Fibroblast of the aortic adventitia (primary cell): Measurements from ENCODE around the gene MELTF.

GRCh38 chr3:196944008-196945194 is 1.9 kb downstream of the NCBP2AS2 start:
- CAGE, long polyA plus RNA, result no peak

GRCh38 chr3:196985297-196985812 is 16.7 kb upstream of the PIGZ start:
- CAGE, long polyA plus RNA, result no peak

- CAGE, long polyA plus RNA, result no peak
Measured at GRCh38 chr3:197001683-197002627, 27.7 kb downstream of the MELTF start.

GRCh38 chr3:197004228-197004541 is 25.4 kb downstream of the MELTF start:
- CAGE, long polyA plus RNA, result no peak

GRCh38 chr3:197022748-197023023 is 6.9 kb downstream of the MELTF start:
- CAGE, long polyA plus RNA, result no peak

- CAGE, long polyA plus RNA, result no peak
Measured at GRCh38 chr3:197029268-197030430, at the start of gene MELTF. TSS of gene MELTF (minus strand) at chr3:197029817.

DNA sequence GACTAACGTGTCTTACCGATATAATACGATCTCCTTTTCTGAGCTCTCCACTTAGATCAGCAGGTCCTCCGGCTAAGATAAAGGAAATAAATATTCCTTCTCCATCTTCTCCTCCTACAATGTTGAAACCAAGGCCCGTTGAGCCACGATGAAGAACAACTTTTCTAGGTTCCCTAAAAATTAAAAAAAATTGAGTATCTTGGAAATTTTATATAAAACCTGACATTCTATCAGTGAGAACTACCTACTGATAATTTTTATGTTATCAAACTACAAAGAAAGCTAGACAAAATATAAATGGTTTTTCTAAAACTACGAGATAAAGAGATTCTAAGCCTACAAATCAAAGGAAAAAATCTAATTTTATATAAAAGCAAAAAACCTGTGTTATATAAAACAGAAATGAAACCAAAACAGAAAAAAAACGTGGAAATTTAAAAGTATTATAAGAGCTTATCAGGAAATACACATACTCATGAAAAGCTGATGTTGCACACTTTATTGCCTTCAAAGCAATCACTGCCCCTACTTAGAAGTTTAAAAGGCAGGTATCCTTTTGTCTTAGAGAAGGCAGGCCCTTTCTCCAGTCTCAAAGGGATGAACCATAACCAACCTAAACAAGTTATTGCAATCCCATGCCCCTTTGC is 86.4 kb upstream of the MELTF start:
- CAGE, long polyA plus RNA, result no peak

DNA sequence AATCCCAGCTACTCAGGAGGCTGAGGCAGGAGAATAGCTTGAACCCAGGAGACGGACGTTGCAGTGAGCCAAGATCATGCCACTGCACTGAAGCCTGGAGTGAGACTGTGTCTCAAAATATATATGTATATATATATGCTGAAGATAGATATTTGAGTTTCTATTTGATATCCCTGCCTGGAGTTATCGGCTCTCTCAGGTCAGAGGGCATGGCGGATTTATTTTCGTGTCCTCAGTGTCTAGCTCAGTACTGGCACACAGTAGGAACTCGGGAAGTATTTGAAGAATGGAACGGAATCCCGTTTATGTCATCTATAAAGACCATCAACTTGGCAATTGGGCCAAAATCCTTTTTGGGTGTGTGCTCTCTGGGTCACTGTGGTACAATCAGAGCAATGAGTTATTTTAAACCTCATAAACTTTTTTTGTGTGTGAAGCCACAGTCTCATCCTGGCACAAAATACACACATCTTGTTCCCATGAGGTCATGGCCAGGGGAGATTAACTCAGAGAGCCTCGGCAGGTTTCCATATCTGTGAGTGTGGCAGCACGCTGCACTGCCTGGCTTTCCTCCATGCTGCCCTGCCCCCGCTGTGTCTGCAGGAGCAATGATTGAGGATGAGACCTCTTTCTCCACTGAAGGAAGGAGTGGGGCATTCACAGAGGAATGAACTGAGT is 53.8 kb upstream of the DLG1 start:
- CAGE, long polyA plus RNA, result no peak

- CAGE, long polyA plus RNA, result no peak
Measured at GRCh38 chr3:197352900-197353412, 54.5 kb upstream of the DLG1 start.

GRCh38 chr3:197354588-197355067 is 56.2 kb upstream of the DLG1 start:
- CAGE, long polyA plus RNA, result no peak

DNA sequence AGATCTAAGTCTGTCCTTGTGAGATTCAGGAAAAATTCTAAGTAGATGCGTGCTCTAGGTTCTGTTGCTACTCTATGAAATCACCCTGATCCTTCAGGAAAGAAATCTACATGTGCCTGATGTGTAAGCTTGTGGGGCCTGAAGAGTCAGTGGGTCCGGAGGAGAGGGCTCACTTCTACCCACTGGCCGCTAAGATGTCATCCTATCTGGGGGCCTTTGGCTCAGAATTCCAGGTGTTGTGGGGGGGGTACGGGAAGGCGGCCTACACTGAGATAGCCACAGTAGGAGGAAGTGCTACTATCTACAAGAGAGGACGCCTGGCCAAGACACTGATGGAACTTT is 111.7 kb downstream of the BDH1 start:
- CAGE, long polyA plus RNA, result no peak

DNA sequence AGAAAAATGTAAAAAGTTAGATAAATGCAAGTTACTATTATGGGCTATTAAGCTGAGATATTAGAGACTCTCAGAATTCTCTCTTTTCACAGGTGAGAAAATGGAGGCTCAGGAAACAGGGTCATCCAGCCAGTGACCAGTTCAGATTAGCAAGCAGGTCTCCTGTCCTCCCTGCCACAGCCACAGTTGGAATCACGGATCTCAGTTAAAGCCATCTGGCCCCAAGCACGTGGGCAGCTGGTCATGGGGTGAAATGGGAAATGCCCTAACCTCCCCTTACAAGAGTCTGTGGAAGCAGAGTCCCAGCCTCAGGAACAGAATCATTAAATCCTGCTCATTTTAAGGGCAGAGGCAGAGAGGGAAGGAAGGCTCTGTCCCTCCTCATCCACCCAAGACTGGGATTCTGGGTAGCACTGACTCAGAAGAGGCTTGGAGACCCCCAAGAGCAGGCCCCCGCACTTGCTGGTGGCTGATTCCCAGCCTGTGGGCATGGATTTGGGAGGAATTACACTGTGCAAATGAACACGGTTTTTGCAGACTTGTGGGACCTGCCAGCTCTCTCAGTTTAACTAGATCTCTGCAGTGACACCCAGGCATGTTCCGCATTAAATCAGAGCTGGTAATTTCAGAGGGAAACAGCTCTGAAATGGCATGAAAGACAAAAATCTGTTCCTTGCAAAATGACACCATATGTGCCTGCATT is 89.1 kb downstream of the BDH1 start:
- CAGE, long polyA plus RNA, result no peak

DNA sequence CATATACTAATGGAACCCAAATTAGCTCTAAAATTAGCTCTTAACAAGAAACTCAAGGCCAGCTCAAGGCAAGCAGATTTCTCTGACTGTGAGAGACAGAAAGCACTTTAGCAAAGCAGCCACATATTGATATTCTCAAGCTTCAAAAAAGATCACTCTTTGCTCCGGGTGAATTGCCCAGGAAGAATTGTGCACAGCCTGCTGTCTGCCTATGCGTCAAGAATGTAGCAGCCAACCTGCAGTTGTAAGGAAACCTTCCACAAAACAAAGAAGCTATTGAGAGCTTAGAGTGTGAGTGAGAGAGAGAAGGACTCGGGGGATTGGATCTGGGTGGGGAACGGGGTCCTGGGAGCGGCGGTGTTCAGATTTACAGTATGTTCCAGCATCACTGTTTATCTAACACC is 88.5 kb downstream of the BDH1 start:
- CAGE, long polyA plus RNA, result no peak

DNA sequence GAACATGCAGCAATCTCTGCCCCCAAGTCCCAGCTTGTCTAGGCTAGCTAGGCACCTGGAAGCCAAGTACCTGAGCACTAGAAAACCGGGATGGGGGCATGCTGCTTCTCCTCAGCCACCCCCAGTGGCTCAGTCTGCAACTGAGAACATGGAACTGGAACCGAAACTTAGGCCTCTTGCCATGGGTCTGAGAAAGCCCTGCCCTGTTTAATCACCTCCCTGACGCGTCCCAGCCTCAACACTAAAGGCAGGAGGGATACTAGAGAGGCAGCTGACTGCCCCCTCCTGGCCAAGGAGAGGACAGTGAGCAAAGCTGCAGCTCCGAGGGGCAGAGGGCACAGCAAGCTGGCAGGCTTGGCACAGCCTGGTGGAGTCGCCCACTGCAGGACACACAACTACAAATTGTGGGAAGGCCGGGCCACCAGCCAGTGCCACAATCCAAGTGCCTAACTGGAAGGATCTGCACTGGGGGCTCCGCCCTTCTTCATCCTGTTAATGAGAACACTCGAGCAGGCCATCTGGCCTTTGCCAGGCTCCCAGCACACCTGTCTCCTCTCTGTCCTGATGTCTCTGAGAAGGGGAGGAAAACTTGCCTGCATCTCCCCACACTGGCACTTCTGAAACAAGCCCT is 53.8 kb downstream of the BDH1 start:
- CAGE, long polyA plus RNA, result no peak

GRCh38 chr3:197513921-197514586 is 41.7 kb downstream of the BDH1 start:
- CAGE, long polyA plus RNA, result no peak

DNA sequence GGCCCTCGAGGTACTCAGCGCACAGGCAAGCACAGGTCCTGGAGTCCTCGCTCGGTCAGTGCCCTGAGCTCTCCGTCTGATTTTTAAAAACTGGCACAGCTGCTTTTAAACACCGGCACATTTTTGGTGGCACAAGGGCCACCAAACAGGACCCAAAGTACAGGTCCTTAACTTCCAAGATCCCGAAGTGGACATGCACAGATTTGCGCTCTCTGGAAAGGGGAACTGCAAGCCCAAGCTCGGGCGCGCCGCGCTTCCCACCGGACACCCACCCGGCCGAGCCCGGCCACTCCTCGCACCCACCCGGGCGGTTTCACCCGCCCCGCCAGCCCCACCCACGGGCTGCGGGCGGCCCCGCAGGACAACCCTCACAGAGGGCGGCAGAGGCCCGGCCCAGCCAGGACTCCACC is 71.2 kb upstream of the BDH1 start:
- CAGE, long polyA plus RNA, result no peak

GRCh38 chr3:197737450-197737636 is 639 bp upstream of the RUBCN start:
- CAGE, long polyA plus RNA, result no peak

DNA sequence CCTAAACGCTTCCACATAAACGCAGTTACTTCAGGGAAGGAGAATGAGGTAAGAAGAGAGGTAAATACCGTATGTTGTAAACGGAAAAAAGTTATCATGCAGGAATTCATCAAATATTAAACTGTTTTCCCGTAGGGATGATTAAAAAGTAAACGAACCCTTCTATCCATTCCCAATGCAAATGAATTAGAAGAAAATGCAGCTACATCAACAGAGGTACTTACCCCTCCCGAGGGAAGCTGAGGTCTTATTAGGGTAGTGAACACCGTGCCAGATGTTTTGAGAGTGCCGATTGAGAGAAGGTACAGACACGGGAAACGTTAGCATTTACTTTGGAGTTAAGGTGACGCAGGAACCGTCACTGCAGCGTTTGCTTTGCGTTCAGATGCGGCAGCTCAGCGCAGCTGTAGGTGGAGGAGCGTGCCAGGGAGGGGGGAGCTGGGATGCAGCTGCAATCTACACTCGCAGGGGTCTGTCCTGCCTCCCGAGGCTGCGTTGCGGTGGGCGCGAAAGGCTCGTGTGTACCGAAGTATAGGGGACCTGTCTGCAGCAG is 562 bp upstream of the FYTTD1 start:
- CAGE, long polyA plus RNA, result no peak

DNA sequence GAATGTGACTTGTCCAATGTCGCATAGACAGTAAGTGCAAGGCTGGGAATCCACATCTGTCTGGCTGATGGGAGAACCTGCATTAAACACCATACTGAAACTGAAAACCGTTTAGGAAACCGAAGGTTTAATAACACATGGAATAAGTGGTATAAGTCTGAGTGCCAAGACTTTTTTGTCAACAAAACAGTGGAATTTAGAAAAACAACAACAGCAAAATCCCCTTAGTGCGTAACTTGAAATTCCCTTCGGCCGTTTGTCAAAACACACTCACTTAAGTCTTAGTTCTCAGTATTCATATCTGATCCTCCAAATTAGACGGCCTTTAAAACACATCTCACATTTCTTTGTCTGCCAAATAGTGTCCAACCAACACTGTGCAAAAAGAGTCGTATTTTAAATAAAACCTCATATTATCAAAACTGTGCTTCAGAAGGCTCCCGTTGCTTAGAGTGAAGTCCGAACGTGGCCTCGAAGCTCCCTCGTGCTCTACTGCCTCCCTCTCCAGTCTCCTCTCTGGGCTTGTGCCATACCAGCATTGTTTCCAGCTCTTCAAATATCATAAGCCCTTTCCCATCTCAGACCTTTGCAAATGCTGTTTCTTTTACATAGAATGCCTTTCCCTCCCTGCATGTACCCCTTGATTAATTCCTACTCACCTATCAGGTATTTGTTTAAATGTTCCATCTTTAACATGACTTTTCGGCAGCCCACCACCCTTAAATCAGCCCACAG is 64.6 kb downstream of the LRCH3 start:
- CAGE, long polyA plus RNA, result no peak

GRCh38 chr3:197889067-197890151 is 60.6 kb upstream of the RPL35A start:
- CAGE, long polyA plus RNA, result no peak